Tongue (tissue), 2 donors: ENCODE data around the genes ABCG2, FAM13A and ATOH1.

DNA sequence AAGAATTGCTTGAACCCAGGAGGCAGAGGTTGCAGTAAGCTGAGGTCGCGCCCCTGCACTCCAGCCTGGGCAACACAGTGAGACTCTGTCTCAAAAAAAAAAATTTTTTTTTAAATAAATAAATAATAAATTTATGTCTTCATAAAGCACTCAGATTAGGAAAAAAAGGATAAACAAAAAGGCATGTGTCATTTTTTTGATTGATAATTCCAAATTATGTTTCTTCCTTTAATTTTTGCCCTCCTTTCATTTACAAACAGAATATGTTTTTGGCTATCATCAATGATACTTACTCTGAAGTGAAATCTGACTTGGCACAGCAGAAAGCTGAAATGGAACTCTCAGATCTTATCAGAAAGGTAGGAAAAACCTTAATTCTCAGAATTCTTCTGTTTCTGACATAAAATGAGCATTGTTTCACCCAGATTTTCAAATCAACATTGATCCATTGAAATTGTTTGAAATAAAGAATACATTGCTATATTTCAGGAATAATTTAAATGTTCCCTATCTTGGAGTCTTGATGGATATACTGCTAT lies 54.3 kb downstream of the PKD2 start:
- RAMPAGE, long total RNA = no peak

DNA sequence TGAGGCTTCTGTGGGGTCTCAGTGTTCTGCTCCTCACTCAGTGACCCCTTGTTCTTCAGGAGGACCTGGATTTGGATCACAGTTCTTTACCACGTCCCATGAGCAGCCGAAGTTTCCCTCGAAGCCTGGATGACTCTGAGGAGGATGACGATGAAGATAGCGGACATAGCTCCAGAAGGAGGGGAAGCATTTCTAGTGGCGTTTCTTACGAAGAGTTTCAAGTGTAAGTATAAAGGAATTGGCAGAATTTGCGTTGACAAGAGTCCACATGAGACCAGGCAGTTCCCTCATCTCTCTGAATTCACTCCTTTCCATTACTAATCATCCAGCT lies 60.4 kb downstream of the PKD2 start:
- RAMPAGE, long total RNA = no peak

- RAMPAGE, long total RNA = no peak
Observed at GRCh38 chr4:88158289-88159459, at the start of gene ABCG2. TSS of gene ABCG2 (minus strand) at chr4:88158639.

DNA sequence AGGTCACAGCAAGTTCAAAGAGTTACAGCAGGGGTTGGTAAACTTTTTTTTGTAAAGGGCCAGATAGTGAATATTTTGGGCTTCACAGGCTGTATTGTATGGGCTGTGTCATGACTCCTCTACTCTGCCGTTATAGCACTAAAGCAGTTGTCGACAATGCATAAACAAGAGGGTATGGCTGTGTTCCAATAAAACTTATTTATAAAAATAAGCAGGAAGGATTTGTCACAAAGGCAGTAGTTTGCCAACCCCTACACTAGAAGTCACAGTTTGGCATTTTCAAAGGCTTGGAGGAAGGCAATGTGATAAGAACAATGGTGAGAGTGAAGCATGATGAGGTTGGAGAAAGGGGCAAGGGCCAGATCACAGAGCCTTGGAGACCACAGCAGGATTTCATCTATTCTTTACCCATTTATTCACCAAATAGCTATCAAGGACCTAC lies 59.2 kb downstream of the PPM1K start:
- RAMPAGE, long total RNA = no peak

DNA sequence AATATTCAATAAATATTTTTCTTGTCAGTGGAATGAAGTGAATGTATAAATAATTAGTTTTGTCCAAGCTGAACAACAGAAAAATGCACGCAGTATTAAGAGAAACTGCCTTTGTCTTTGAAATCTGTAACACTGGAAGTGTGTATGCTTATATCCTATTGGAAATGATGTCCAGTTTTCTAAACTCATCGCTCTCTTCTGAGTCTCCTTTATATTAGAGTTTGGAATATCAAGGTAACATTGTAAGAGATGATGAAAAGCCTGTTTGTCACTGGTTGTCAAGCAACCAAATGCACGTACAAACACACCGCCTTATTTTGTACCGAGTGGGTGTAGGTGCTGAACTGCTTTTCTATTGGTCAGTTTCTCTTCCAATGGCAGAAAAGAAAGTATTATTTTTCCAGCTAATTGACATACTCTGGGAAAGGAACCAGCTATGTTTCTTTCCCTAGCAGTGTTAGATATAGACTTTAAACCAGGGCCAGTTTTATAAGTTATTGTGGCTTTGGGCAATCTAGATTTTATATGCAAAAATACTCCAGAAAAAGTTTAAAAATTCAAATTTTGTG lies 6.6 kb upstream of the PPM1K start:
- RAMPAGE, long total RNA = no peak

GRCh38 chr4:88463301-88464036 lies 6.5 kb downstream of the HERC5 start:
- RAMPAGE, long total RNA = no peak

GRCh38 chr4:88738110-88738782 lies 40.6 kb upstream of the NAP1L5 start:
- RAMPAGE, long total RNA = no peak

DNA sequence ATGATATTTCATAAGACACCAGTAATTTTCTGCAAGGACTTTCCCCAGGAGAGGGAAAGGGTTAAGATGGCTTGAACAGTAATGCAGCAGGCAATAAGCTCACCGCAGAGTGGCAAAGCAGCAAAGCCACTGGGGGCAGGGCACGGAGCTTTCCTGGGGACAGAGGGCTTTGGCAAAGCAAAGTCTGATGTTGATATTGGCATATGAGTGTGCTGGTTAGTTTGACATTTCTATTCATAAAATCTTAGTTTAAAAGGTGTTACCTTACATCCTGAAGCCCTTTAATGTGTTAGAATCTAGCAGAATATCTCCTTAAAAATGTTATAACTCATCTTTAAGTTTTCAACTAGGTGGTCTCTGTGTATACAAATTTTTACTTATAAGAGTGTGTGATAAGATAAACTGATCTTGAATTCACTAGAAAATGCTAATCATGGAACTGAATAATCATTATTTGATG lies 55.2 kb upstream of the NAP1L5 start:
- RAMPAGE, long total RNA = no peak

- RAMPAGE, long total RNA = no peak
Observed at GRCh38 chr4:88826717-88827309, 129.2 kb upstream of the NAP1L5 start.

DNA sequence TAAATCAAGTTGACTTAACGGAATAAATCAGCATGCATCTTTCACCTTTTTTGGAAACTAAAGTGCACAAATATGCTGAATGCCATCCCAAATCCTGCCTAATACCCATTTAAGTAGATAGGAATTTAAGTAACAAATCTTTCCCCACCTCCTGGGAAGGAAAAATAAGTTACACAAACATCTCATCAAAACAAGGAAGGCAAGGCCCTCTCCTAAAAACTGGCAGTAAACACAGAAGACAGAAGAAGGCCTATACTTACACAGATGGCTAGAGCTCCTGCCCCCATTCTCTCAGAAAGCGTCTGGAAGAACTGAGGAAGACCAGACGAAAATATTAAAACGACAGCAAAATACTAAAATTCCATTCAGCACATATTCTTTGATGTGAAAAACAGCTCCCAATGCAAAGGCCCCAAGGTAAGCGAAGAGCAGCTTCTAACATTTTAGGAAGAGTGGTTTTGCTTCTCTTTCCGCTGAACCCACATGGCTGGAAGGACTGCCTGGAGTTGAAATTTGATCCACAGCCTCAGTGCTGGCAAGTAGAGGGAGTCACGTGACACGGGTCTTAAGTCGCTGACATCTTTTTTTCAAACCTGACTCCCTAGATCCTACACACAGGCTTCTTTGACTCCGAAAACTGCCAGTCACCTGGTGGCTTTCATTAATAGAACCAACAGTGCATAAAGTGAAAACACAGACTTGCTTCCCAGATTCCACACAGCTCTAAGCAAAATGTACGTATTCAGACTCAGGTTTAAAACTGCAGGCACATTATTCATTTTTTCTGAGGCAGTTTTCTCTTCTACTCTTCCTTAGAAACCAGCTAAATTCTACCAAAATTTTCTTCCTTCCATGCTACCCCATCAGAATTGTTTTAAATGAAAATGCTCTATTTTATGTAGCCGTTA lies at the start of gene FAM13A:
FAM13A (minus strand) TSS at position 508 of the 908 bp plus-strand sequence.
- RAMPAGE, long total RNA = no peak

GRCh38 chr4:89305713-89306350 lies 1.8 kb downstream of the GPRIN3 start:
- RAMPAGE, long total RNA = no peak

- RAMPAGE, long total RNA = no peak
Observed at GRCh38 chr4:89308206-89308610, 608 bp upstream of the GPRIN3 start.

DNA sequence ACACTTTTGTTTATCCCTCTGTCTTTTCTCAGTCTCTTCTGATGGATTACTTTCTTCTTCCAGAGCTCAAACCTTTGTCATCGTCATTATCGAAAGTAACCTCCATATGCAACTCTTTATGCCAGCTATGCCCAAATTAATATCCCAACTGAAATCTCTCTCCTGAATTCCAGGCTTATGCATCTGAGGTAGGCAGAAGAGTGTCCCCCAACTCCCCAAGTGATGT lies 99.7 kb upstream of the GPRIN3 start:
- RAMPAGE, long total RNA = no peak

GRCh38 chr4:89745602-89746057 lies 91.3 kb downstream of the SNCA start:
- RAMPAGE, long total RNA = no peak

GRCh38 chr4:92028855-92029369 lies 274.9 kb upstream of the GRID2 start:
- RAMPAGE, long total RNA = no peak

DNA sequence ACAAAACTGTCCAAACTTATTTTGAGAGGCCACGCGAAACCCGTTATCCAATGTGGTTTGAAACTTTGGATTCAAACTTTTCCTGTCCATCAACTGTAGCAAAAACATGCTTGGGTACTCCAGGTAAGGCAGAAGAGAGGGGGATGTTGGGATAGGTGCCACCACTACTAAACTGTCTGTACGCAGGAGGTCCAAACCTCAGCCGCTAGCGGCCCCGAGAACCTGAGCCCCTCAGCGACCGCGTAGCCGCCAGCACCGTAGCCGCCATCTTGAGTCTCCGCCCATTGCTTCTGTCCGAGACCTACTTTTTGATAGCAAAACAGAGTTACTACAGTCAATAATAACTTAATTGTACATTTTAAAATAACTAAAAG lies 120.0 kb upstream of the GRID2 start:
- RAMPAGE, long total RNA = no peak

- RAMPAGE, long total RNA = no peak
Observed at GRCh38 chr4:93828306-93829258, at the start of gene ATOH1. TSS of gene ATOH1 (plus strand) at chr4:93828753.

GRCh38 chr4:94208355-94208605 lies 615 bp downstream of the SMARCAD1 start:
- RAMPAGE, long total RNA = no peak

- RAMPAGE, long total RNA = no peak
Observed at GRCh38 chr4:94499564-94500112, 47.9 kb downstream of the PDLIM5 start.

DNA sequence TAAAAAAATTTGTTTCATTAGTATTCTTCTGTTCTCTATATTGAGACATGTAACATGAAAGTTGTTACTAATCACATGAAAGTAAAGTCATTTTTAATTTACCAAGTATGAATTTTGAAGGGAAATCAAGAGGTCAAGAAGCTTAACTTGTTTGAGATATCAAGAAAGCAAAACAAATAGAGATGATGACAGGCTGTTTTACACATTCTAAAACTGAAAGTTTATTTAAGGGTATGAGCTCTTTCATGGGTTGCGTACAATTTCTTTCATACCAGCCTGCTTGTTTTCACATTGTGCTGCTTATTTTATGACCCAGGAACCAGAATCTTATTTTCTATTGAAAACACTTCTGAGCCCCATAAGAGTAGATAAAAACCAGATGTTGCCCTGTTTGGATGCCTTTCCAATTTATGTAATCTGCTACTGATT lies 74.1 kb downstream of the PDLIM5 start:
- RAMPAGE, long total RNA = no peak